ENCODE measurements around a stretch of chr19.

DNA sequence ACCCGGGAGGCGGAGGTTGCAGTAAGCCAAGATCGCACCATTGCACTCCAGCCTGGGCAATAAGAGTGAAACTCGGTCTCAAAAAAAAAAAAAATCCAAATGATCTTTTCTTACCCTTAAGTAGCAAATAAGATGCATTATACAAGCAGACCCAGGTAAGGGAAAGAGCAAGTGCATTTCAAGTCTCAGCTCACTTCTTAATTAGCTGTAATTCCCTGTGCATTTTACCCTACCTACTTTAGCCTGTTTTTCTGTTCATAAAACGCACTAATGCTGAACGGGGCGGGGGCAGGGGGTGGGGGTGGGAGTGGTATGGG is 54.0 kb upstream of the ZNF254 start:
- PRO-cap, result bidirectional peak, plus-strand start outside the sequence, minus-strand start at position 240 of the sequence
- RAMPAGE, long total RNA, 2 experiments, result no peak in any of the 2 experiments

DNA sequence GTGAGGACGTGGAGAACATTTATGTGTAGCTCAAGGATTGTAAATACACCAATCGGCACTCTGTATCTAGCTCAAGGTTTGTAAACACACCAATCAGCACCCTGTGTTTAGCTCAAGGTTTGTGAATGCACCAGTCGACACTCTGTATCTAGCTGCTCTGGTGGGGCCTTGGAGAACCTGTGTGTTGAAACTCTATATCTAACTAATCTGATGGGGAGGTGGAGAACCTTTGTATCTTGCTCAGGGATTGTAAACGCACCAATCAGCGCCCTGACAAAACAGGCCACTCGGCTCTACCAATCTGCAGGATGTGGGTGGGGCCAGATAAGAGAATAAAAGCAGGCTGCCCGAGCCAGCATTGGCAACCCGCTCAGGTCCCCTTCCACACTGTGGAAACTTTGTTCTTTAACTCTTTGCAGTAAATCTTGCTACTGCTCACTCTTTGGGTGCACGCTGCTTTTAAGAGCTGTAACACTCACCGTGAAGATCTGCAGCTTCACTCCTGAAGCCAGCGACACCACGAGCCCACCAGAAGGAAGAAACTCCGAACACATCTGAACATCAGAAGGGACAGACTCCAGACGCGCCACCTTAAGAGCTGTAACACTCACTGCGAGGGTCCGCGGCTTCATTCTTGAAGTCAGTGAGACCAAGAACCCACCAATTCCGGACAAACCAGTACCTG is 44.8 kb upstream of the ZNF254 start:
- PRO-cap, result no peak
- RAMPAGE, long total RNA, 2 experiments, result start-site peak on the plus strand in 1 of 2 experiments, centred at position 342 of the sequence, 19 reads per replicate

DNA sequence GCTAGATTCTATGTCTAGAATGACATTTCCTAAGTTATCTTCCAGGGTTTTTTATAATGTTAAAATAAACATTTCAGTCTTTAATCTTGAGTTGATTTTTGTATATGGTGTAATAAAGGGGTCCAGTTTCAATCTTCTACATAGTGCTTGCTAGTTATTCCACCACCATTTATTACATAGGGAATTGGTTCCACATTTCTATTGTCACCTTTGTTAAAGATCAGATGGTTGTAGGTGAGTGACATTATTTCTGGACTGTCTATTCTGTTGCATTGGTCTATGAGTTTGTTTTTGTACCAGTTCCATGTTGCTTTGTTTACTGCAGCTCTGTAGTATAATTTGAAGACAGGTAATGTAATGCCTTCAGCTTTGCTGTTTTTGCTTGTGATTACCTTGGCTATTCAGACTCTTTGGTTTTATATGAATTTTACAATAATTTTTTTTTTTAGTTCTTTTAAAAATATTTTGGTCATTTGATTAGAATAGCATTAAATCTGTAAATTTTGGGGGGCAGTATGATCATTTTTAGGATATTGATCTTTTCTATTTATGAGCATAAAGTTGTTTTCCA is 6.5 kb downstream of the ZNF254 start:
- PRO-cap, result no peak
- RAMPAGE, long total RNA, 2 experiments, result no peak in any of the 2 experiments

GRCh38 chr19:29201422-29201845 is 11.5 kb downstream of the UQCRFS1 start:
- PRO-cap, result no peak
- RAMPAGE, long total RNA, 2 experiments, result no peak in any of the 2 experiments

GRCh38 chr19:29404992-29405539 is 120.7 kb upstream of the VSTM2B start:
- PRO-cap, result bidirectional peak, plus-strand start at chr19:29405405, minus-strand start at chr19:29405153
- RAMPAGE, long total RNA, 2 experiments, result no peak in any of the 2 experiments

DNA sequence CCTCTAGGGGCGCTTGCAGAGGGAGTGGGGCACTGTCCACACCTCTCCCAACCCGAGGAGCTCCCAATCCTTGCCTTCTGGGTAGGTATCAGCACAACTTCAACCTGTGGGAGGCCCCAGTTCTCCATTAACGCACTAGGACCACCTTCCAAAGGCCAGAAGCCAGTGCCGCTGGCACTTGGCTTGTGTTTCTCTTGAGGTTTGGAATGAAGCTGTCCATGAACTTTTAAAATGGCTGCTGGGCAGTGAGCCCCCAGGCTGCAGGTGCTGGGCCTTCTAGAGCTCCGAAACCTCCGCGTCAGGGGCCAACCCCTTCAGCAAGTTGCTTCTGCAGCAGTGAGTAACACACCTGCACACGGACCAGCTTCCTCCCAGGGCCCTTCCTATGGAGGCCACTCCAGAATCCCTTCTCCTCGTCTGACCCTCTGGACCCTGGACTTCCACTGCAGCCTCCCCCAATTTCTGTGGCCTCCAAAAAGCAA is 108.5 kb upstream of the VSTM2B start:
- PRO-cap, result unidirectional peak, minus-strand start at position 297 of the sequence
- RAMPAGE, long total RNA, 2 experiments, result no peak in any of the 2 experiments

DNA sequence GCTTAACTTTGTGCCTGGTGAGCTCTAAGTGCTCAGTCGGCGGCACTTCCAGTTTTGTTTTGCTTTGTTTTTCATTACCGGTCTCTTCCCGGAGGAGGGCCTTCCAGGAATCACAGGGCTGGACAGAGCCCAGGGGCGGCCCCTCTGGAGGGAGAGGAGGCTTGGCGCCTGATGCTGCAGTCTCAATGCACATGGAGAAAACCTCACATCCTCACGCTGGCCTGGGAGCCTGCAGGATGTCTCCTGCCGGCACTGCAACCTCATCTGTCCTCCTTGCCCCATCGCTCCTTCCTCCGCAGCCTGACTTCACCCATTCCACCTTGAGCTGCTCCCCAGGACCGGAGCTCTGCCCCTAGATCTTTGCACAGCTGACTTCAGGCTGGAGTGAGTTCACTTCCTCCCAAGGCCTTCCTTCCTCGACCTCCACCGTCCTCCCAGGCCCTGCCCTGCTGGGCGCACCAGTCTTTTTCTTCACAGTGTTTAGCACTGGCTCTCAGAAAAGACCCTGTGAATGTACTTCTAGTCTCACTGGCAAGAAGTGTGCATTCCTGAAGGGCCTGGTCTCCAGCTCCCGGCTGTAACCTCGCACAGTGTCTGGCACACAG is 1.6 kb downstream of the PLEKHF1 start:
- PRO-cap, result bidirectional peak, plus-strand start at position 206 of the sequence, minus-strand start at position 61 of the sequence
- RAMPAGE, long total RNA, 2 experiments, result no peak in any of the 2 experiments

DNA sequence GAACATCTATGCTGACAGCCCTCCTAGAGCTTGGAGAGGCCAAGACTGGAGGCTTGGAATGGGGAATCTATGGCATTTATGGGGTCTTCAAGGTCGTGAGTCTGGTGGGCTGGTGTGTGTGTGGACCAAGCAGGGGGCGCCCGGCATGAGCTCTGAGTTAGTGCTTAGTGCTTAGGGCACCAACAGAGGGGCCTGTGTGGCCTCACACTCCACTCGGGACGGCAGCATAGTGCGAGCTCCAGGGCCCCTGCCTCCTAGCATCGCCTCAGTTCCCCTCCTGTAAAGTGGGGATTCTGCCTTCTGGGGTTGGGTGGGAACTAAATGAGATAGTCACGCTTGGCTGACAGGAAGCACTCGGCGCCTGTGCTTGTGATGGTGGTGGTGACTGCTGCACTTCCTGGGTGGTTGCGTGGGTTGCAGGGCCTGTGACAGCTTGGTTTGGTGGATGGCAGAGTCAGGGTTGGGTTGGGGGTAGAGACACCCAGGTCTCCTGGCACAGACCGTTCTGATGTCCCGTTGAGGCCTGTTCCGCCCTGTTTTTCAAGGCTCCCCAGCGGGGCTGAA is 7.6 kb downstream of the PLEKHF1 start:
- PRO-cap, result unidirectional peak, plus-strand start at position 451 of the sequence
- RAMPAGE, long total RNA, 2 experiments, result no peak in any of the 2 experiments

DNA sequence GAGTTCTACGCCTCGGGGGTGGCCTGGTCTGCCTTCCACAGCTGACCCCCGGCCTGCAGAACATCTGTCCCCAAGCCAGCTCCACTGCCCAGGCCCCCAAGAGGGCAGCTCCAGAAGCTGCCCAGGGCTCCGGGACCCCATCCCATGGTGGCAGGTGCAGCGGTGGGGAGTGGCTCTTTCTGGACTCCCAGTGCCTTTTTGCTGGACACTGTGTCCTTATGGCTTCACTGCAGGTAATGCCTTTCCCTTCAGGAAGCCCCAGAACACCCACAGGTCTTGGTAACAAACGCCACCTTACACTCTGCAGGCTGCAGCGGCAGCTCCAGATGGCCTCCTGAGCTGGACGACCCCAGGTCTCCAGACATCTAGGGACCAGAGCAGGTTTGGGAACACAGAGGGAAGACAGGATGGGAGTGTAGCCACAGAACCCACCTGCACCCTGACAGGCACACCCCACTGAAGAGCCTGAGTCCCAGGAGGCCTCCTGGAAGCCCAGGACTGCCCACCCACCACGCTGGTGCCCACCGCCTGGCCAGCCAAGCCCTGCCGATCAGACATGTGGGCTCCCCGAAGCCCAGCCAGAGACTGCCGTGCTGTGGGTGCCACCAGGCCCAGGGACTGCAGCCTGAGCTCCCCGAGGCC is 9.5 kb downstream of the PLEKHF1 start:
- PRO-cap, result no peak
- RAMPAGE, long total RNA, 2 experiments, result no peak in any of the 2 experiments

- PRO-cap, result no peak
- RAMPAGE, long total RNA, 2 experiments, result no peak in any of the 2 experiments
These were observed 20.0 kb downstream of the PLEKHF1 start for GRCh38 chr19:29685337-29685602.

DNA sequence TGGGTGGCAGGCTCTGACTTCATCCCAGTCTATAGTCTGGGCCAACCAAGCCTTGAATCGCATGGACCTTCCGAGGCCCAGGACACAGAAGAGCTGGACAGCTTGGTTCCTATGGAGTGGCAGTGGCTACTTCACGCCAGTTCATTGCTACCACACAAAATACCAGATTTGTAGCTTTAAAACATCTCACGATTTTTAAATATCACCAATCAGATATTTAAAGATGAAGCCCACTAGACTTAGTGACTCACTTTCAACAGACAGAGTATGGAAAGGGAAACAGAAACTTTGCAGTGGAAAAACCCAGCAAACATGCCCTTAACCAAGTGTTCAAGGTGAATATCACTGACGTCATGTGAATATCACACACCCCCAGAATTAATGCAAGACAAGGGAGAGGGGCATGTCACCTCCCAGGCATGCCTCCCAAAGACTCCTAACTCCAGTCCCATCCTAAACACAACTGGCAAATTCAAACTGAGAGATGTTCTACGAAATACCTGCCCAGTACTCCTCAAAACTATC is 10.2 kb downstream of the C19orf12 start:
- PRO-cap, result no peak
- RAMPAGE, long total RNA, 2 experiments, result no peak in any of the 2 experiments

DNA sequence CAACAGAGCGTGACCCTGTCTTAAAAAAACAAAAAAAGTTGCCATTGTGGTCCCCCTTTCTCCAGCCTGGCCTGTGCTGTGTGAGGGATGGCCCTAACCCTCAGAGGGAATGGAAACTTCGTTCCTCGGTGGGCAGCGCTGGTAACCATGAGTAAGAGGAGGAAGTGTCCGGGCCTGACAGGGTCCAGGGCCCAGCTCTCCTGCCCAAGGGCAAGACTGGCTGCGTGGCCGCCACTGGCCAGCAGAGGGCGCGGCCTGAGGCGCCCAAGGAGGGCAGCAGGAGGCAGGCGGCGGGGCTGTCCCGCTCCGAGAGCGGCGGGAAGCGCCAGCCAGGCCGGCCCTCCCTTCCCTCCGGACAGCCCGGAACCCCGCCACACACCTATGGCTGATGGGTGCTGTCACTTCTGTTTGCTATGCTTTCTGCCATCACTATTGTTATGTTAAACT is 45.0 kb upstream of the C19orf12 start:
- PRO-cap, result no peak
- RAMPAGE, long total RNA, 2 experiments, result no peak in any of the 2 experiments

DNA sequence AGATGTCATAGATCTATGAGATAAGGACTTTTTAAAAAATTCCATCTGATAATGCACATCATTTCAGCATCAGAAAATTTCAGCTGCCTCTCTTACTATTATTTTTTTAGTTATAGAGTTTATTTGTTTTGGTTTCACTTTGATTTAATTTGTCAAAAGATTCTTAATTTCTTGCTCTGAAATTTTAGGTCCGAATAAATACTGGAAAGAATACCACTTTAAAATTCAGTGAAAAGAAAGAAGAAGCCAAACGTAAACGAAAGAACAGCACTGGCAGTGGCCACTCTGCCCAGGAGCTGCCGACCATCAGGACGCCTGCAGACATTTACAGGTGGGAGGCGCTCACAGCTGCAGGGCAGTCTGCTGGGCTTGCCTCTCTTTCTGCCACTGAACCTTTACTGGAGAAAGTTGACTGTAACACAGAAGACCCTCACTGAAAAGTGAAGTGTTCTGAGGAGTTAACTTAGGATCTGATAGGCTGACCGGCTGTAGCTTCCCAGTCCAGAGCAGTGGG is 68.9 kb downstream of the URI1 start:
- PRO-cap, result no peak
- RAMPAGE, long total RNA, 2 experiments, result no peak in any of the 2 experiments

GRCh38 chr19:30225268-30226435 is 146.5 kb upstream of the ZNF536 start:
- PRO-cap, result bidirectional peak, plus-strand start at chr19:30225955, minus-strand start at chr19:30225869
- RAMPAGE, long total RNA, 2 experiments, result start-site peak on the plus strand in 1 of 2 experiments, at chr19:30225146-30225641 at its widest, 16 reads per replicate

DNA sequence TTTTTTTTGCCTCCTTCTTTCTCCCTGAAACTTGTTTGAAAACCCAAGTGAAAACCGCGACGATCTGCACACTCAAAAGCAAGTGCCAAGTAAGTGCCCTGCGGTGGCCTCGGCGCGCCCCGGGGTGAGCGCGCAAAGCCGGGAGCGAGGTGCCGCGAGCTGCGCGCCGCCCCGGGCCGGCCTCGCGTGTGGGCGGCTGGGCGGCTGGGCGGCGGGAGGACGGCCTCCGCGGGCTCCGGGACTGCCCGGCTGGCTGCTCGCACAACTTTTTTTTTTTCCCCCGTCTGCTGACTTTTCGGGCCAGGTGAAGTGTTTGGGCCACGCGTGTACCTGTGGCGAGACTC is 143.6 kb upstream of the ZNF536 start:
- PRO-cap, result no peak
- RAMPAGE, long total RNA, 2 experiments, result no peak in any of the 2 experiments

DNA sequence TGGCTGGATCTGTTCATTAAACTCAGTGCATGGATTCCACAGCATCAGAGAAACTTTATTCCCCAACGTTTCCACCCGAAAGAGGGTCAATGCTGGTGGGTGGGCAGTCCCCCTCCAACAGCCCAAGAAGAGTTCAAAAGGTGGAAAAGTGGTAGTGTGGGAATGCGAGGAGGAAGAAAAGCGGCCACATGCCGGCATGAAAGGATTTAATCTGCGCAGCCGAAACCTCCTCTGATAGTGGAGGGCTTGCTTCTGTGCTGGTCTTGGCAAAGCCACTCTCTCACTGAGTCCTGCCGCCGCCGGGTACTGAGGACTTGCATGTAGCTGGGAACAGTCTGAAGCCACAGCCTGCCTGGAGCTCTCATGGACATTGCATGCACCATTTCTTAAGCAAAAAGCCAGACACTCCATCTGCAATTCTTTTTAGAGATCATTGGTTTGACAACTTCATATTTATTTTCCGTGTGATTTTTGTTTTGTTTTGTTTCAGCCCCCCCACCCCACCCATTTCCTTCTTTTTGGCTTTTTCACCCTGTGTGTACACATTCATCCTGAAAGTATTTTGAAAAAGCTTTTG is 136.2 kb upstream of the ZNF536 start:
- PRO-cap, result no peak
- RAMPAGE, long total RNA, 2 experiments, result no peak in any of the 2 experiments

DNA sequence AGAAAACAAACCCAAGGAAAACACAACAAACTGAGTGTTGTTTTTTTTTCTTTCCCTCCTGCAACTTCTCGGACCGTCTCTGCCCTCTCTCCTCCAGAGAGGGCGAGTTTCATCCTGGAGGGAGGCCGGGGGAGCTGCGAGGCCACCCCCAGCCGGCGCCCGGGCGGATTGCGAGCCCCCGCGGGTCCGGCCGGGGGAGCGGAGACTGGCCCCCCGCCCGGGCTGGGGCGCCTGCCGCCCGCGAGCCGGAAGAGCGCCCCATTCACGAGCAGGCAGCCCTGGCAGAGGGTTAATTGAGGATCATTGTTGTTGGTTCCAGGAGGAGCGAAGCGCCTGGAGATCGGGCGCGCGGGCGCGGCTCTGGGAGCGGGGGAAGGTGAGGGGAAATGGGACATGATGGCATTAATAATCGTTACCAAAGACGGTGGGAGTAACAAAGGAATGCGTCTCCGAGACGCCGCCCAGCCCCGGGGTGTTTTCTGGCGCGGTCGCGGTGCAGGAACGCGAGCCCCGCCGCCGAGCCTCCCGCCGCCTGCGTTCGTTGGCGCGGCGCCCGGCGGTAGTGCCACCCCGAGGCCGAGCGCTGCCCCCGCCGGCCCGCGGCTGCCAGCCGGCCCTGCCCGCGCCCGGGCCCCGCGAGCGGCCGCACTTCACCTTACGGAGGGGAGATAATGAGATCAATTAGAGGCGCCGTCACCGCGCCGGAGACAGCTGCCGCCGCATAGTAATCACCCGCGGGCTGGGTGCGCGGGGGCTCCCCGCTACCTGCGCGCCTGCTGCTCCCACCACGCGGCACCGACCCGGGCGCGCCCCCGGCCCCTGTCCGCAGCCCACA is 2.7 kb downstream of the ZNF536 start:
- PRO-cap, result no peak
- RAMPAGE, long total RNA, 2 experiments, result no peak in any of the 2 experiments

GRCh38 chr19:30539937-30540275 is 167.7 kb downstream of the ZNF536 start:
- PRO-cap, result unidirectional peak, minus-strand start at chr19:30540074
- RAMPAGE, long total RNA, 2 experiments, result no peak in any of the 2 experiments

DNA sequence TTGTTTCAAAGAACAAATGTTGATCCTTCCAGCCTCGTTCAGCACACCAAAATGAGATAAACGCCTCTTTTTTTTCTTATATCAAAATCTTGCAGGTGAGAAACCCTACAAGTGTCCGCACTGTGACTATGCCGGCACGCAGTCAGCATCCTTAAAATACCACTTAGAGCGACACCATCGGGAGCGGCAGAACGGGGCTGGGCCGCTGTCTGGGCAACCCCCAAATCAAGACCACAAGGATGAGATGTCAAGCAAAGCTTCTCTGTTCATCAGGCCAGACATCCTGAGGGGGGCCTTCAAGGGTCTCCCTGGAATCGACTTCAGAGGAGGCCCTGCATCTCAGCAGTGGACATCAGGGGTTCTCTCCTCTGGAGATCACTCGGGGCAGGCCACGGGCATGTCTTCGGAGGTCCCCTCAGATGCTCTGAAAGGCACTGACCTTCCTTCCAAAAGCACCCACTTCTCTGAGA is 175.7 kb downstream of the ZNF536 start:
- PRO-cap, result no peak
- RAMPAGE, long total RNA, 2 experiments, result no peak in any of the 2 experiments

DNA sequence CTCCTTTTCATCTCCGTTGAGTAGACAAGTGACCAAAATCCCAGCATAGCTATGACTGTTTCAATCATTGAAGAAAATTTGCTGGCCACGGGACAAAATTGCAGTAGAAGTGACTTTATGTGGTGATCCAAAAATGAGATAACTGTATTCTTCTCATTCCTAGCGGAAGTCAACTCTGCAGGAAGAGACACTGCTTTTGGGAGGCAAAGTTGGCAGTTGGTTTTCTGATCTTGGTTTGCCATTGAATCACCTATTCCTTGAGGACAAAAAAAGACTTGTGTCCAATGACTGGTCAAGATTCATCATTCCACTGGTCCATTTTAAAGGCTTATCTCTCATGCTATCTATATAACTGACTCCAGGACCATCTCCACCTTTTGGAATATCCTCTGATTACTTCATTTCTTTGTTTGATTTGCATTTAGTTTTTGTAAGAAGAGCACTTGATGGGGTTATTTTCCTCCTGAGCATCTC is 454.3 kb downstream of the ZNF536 start:
- PRO-cap, result no peak
- RAMPAGE, long total RNA, 2 experiments, result no peak in any of the 2 experiments